Colon Carcinoma Metastatic in the Lung (tissue), 2 donors: ENCODE measurements around the genes EBF3, C10orf143 and TCERG1L.

DNA sequence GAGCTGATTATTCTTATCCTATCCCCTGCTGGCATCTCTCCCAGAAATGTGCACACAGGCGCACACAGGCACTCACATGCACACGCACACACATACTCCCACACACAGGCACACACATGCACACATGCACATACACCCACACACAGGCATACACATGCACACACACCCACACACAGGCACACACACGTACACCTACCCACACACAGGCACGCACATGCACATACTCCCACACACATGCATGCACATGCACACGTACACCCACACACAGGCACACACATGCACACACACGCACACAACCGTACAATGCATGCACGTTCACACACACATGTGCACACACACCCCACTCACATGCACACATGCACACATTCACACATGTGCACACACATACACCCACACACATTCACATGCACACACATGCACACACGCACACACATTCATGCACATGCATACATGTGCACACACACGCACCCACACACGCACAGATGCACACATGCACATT lies 59.4 kb downstream of the MKI67 start:
- PRO-cap, 2 experiments, result no peak in any of the 2 experiments

GRCh38 chr10:128081247-128081561 lies 45.0 kb downstream of the MKI67 start:
- PRO-cap, 2 experiments, result no peak in any of the 2 experiments

- PRO-cap, 2 experiments, result no peak in any of the 2 experiments
These were observed 42.9 kb downstream of the MKI67 start for GRCh38 chr10:128083129-128083923.

DNA sequence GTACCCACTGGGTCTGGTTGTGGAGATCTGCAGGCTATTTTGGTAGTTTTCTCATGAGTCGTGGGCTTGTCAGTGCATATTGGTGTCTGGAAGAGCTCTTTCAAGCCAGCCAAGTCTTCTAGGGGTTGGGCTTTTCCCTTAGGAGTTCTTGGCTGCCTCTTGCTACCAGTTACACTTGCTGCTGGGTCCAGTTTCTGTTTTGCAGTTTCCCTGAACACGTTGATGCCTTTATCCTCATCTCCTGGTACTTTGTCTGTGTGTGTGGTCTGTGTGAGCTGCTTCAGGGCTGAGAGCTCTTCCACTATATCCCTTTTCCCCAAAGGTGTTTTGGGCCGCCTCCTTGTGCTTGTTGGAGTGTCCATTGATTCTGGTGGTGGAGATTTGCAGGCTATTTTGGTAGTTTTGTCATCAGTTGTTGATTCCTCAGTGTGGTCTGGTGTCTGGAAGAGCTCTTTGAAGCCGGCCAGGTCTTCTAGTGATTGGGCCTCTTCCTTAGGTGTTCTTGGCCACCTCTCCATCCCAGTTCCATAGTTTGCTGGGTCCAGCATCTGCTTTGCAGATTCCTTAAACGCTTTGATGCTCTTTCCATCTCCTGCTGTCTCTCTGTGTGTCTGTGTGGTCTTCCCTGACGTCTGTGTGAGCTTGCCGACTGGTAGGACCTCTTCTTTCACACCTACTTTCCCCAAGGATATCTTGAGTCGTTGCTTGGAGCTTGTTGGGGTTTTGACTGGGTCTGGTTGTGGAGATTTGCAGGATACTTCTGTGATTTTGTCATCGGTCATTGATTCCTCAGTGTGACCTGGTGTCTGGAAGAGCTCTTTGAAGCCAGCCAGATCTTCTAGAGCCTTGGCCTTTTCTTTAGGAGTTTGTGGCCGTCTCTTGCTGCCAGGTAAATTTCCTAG lies 20.8 kb downstream of the MKI67 start:
- PRO-cap, 2 experiments, result no peak in any of the 2 experiments

DNA sequence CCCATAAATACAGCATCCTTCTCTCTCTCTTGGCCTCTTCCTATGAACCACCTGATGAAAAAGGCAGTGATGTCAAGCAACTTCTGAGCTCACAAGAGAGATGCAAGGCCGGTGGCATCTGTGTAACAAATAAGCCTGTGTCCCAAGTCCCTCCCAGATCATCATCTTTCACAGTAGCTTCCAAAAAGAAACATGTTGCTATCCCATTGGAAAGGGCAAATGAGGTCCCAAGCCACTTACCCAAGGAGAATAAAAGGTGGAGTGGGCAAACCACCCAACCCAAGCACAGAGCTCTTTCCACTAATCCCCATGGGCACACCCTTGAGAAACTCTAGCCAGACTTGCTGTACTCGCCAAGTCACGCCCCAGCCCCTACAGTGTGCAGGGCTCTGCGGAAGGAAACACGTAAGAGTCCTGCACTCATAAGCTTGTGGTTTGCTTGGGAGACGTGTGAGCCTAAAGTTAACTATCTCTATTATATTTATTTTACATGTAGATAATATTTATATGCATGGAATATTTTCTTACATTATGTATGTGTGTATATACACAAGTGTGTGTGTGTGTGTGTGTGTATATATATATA lies 430.5 kb upstream of the MGMT start:
- PRO-cap, 2 experiments, result peak in 1 of 2 experiments; most common minus-strand start position 333 of the sequence (in 1)

- PRO-cap, 2 experiments, result no peak in any of the 2 experiments
These were observed 19.1 kb downstream of the EBF3 start for GRCh38 chr10:129944925-129945522.

GRCh38 chr10:129946353-129946771 lies 17.7 kb downstream of the EBF3 start:
- PRO-cap, 2 experiments, result no peak in any of the 2 experiments

DNA sequence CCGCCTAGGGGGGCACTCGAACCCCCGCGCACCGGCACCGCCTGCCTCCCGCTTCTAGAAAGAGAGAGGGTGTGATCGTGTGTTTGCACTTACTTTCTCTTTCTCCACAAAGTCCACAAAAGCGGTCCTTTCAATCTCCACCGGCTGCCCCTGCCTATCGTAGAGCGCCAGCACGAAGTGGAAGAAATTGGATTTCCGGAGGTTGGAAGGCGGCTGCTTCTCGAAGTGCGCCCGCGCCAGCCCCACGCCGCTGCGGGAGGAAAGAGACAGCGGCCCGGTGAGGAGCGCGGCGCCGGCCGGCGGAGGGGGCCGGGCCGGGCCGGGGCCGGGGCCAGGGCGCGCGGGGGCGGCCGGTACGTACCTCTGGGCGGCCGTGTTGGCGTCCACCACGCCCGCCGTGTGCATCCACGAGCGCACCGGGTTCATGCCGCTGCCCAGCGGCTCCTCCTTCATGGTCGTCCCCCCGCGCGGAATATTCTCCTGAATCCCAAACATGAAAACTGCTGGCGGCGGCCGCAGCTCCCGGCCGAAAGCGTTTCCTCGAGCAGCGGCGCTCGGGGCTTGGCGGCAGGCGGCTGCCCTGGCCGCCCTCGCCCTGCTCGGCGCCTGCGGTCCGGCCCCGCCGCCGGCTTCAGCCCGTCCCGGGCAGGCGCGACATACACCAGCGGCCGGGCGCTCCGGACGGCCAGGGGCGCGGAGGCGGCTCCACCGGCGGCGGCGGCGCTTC lies 637 bp downstream of the EBF3 start:
- PRO-cap, 2 experiments, result no peak in any of the 2 experiments

- PRO-cap, 2 experiments, result no peak in any of the 2 experiments
These were observed at the start of gene EBF3 for GRCh38 chr10:129964001-129964634. Gene EBF3 (minus strand): TSS chr10:129964274.

- PRO-cap, 2 experiments, result no peak in any of the 2 experiments
These were observed 6.6 kb upstream of the EBF3 start for GRCh38 chr10:129970725-129970958.

GRCh38 chr10:130108819-130109410 lies 1.7 kb downstream of the C10orf143 start:
- PRO-cap, 2 experiments, result no peak in any of the 2 experiments

GRCh38 chr10:130110714-130111033 lies at the start of gene C10orf143:
Gene C10orf143 (minus strand): TSS chr10:130110830.
- PRO-cap, 2 experiments, result peak in 2 of 2 experiments; most common plus-strand start chr10:130110913 (in 1); most common minus-strand start chr10:130110786 (in 1)

- PRO-cap, 2 experiments, result no peak in any of the 2 experiments
These were observed 495.3 kb downstream of the GLRX3 start for GRCh38 chr10:130631514-130631930.

- PRO-cap, 2 experiments, result no peak in any of the 2 experiments
These were observed at the start of gene TCERG1L for GRCh38 chr10:131311424-131311807. Gene TCERG1L (minus strand): TSS chr10:131311721.

DNA sequence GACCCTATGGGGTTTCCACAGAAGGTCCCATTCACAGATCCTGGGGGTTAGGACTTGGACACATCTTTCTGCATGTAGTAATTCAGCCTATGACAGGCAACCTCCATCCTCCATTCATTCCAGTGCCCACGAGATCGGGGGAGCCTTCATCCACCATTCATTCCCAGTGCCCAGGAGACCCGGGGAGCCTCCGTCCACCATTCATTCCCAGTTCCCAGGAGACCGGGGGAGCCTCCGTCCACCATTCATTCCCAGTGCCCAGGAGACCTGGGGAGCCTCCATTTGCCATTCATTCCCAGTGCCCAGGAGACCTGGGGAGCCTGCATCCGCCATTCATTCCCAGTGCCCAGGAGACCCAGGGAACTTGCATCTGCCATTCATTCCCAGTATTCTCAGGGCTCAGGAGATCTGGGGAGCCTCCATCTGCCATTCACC lies 91.8 kb upstream of the PPP2R2D start:
- PRO-cap, 2 experiments, result no peak in any of the 2 experiments

DNA sequence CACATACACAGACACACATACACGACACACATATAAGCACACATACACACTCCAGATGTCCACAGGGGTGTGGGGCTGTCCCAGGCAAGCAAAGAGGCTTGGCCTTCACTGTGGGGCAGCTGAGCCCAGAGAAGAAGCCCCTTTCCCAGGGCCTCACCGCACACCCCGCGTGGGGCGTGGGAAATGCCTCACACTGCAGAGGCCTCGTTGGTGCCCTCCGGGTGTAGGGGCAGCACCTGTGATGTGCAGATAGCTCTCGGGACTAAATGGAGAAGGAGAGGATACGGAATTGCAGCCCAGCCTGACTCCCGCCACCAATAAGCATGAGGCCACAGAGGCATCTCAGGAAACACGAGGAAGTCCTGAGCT lies 59.8 kb upstream of the PPP2R2D start:
- PRO-cap, 2 experiments, result no peak in any of the 2 experiments

- PRO-cap, 2 experiments, result no peak in any of the 2 experiments
These were observed 13.7 kb downstream of the PPP2R2D start for GRCh38 chr10:131914539-131914837.

DNA sequence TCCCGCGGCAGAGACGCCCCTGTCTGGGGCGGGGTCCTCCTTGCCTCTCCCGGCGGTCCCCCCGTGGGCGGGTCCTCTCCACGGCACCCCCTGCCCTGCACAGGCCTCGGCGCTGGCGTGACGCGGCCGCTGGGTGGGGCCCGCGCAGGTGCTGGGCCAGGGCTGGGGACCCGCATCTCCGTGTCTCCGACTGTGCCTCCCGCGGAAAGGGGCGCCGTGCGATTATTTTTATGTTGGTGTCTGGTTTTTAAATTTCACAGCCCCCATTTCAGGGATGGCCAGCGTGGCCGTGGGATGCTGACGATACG lies 28.9 kb upstream of the JAKMIP3 start:
- PRO-cap, 2 experiments, result no peak in any of the 2 experiments

DNA sequence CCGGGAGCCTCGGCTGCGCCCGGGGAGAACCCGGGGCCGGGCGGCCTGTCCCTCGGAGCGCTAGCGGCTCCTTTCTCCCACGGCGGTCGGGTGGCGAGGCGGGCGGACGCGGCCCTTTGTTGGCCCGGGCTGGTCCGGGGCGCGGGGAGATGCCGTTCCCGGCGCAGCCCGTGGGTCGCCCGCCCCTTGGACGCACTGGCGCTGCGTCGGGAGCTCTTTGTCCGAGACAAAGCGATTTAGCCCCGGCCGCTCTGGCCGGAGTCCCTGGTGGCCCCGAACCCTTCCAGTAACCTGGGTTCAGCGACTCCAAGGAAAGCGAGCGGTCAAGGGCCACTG lies 624 bp downstream of the DPYSL4 start:
- PRO-cap, 2 experiments, result no peak in any of the 2 experiments

GRCh38 chr10:132306667-132307040 lies 1.1 kb downstream of the STK32C start:
- PRO-cap, 2 experiments, result no peak in any of the 2 experiments